ENCODE results near the gene AMBP.

DNA sequence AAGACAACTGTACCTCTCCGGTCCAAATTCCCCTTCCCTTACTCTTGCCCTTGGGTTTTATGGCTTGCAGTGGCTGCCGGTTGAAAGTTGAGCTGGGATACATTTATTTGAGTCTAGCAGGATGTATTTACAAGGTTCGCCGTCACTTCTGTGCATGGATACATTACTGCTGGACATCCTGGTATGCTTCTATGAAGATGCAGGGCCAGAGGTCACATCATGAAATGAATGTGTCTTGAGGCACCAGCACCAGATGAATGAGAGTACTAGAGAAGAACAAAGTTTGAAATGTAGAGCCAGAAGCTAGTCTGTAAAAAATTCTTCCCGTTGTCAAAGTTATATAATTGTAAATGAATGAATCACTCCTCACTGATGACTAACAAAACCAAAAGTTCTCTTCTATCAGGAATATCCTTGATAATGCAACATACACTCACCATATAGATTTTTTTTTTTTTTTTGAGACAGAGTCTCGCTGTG lies 12.9 kb upstream of the SNX30 start:
- RRBS = 86% methylated on average over 1 of the region's 6 CpGs

- RRBS = no CpG with 5 or more reads among the region's 3 CpGs
Observed at GRCh38 chr9:112760337-112760698, 9.8 kb downstream of the SNX30 start.

DNA sequence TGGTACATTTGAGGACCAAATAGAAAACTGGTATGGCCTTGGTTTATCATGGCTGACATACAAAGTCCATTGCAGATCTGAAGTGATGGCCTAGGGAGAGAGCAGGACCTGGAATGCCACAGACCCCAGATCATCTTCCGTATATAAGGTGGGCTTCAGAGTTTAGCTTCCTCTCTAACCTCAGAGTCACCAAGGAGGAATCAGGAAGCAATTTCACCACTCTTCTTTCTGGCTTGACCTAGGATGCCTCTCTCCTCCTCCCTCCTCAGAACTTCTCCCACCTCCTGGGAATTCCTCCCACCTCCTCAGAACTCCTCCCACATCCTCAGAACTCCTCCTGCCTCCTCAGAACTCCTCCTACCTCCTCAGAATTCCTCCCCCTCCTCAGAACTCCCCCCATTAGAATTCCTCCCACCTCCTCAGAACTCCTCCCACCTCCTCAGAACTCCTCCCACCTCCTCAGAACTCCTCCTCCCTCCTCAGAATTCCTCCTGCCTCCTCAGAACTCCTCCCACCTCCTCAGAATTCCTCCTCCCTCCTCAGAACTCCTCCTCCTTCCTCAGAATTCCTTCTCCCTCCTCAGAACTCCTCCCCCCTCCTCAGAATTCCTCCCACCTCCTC lies 24.1 kb downstream of the SLC46A2 start:
- RRBS = no CpG with 5 or more reads among the region's 1 CpG

- RRBS = no CpG with 5 or more reads among the region's 7 CpGs
Observed at GRCh38 chr9:113166410-113166940, 15.7 kb downstream of the SLC31A2 start.

DNA sequence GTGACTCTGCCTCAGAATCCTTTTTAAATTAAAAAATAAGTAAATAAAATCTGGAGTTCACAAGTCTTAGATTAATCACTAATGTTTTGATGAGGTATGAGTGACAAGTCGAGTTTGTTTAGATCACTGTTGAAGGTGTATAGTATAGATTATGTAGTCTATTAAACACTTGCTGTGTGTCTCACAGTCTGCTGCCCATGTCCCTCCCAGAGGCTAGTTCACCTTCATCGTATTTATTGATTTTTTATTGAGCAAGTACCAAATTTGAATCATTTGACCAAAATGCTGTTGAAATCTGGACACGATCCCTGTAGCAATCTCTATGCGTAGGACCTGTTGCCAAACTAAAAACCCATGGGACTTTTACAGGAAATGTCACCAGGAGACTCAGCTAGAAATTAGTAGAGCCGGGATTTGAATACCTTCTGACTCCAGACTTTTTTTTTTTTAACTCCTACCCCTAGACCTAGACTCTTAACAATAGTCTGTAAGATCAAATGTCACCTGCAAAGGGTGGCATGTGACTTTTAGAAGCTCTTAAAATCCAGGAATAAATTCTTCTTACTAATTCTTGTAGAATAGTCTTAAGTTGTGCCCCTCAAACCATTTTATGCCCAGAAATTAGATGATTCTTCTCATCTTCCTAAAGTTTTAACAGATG lies 17.5 kb downstream of the SLC31A1 start:
- RRBS = no CpG with 5 or more reads among the region's 5 CpGs

- RRBS = no CpG with 5 or more reads among the region's 10 CpGs
Observed at GRCh38 chr9:113409479-113409847, 1.0 kb downstream of the POLE3 start.

DNA sequence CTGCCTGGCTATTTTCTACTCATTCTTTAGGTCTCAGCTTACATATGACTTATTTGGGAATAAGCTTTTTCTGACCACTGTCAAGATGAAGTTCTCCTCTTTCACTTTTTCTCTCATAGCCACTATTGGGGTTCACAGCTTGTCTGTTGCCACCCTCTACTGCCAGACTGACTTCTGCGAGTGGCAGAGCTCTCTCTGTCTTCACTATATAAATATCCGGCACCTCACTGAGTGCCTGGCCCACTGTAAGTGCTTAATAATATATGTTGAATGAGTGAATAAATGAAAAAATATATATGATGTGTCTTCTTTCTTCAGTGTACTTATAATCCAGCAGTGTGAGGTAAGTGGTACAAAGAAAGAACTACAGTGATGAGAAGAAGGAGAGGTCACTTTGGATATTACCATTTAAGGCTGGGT lies 15.0 kb upstream of the RGS3 start:
- RRBS = no CpG with 5 or more reads among the region's 2 CpGs

DNA sequence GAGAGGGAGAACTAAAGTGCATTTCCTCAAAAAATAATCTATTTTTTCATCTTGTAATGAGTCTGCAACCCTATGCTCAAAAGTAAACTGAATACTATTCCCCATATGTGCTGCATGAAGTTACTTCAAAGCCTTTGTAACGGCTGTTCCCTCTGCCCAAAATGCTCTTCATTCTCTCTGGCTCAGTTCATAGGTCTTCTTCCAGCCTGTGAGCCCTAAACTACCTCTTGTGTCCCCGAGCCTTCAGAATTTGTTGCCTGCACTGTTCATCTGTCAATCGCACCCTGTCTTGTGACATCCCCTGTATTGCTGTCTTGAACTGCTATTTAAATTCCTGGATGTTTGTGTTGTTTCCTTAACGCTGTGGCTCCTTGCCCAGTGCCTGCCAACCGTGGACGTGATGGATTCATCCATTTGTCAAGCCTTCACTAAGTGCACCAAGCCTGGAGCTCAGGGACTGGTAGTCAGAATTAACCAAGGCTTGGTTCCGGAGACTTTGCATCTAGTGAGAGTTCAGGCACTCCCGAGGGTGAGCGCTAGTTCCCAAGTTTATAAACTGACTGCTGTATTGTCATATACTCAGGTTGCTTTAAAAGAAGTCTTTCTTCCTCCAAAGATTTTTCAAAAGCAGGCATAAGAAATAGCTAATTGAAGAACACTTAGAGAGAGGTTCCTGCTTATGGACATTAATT lies 28.8 kb downstream of the RGS3 start:
- RRBS = no CpG with 5 or more reads among the region's 9 CpGs

- RRBS = 20% methylated on average over 2 of the region's 9 CpGs
Observed at GRCh38 chr9:113516974-113517703, 53.6 kb downstream of the RGS3 start.

DNA sequence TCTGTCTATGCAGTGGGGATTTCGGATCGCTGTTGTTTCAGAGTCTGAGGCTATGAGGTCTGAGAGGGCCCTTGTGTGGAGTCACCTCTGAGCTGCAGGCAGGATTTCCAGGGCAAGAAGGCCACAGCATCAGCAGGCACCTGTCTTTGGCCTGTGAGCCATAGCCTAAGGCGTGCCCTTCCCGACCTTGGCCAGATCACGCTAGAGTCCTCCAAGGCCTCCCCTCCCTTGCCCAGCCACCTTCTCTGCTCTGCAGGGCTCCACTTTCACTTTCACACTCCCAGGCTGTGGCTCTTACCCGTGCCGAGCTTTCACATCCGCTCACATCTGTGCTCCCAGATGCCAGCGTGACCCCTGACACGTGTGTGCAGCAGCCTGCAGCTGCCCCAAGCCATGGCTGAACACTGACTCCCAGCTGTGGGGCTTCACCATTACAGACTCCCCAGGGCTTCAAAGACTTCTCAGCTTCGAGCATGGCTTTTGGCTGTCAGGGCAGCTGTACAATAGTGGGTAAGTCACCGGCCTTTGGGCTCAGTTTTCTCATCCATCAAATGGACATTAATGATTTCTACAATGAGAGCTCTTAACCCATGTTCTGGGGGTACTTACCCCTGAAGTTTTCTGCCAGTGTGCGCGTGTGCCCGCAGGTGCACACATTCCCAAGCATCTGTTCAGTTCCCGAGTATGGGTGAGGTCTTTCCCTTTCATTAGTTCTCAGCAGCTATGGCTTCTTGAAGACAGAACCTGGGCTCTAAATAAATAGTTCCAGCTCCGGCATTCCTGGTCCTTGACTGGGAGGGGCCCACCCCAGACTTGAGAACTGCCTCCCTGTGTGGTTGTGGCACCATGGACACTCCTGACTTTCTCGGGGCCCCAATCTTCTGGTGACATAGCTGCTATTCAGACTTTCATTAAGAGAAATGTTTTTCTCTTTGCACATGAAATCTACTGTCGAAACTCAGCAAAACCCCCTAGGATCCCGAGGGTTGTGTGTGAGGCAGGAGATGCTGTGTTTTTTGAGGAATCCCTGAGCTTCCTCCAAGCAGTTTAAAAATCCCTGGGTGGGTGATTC lies 118.5 kb downstream of the RGS3 start:
- RRBS = no CpG with 5 or more reads among the region's 20 CpGs

GRCh38 chr9:113587809-113588184 lies 124.3 kb downstream of the RGS3 start:
- RRBS = no CpG with 5 or more reads among the region's 4 CpGs

- RRBS = no CpG with 5 or more reads among the region's 31 CpGs
Observed at GRCh38 chr9:113593703-113594877, 130.6 kb downstream of the RGS3 start.

DNA sequence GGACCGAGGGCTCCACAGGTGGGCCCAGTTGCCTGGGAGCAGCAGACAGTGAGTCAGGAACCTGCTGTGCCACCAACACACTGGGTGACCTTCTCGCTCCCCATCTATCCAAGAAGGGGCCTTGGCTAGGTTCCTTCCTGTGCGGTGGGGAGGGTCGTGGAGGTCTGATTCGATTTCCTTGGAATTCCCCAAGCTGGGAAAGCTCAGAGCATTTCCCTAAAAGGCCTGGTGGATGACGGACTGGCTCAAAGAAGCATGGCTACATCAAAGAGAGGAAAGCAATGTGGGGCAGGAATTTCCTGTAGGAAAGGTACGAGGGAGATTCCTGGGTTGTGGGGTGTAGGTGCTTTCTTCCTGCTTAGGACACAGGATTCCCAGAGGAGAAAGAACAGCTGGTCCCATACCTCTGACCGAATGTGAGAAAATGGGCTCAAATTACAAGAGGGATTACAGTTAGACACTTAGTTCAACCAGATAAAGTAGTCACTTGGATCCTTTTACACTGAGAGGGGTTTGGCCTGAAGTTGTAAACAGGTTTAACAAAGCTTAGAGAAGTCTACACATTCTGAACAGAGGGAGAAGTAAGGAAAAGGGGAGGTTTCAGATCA lies 171.0 kb downstream of the RGS3 start:
- RRBS = no CpG with 5 or more reads among the region's 8 CpGs

GRCh38 chr9:114038156-114038479 lies 40.0 kb downstream of the AMBP start:
- RRBS = no CpG with 5 or more reads among the region's 8 CpGs

DNA sequence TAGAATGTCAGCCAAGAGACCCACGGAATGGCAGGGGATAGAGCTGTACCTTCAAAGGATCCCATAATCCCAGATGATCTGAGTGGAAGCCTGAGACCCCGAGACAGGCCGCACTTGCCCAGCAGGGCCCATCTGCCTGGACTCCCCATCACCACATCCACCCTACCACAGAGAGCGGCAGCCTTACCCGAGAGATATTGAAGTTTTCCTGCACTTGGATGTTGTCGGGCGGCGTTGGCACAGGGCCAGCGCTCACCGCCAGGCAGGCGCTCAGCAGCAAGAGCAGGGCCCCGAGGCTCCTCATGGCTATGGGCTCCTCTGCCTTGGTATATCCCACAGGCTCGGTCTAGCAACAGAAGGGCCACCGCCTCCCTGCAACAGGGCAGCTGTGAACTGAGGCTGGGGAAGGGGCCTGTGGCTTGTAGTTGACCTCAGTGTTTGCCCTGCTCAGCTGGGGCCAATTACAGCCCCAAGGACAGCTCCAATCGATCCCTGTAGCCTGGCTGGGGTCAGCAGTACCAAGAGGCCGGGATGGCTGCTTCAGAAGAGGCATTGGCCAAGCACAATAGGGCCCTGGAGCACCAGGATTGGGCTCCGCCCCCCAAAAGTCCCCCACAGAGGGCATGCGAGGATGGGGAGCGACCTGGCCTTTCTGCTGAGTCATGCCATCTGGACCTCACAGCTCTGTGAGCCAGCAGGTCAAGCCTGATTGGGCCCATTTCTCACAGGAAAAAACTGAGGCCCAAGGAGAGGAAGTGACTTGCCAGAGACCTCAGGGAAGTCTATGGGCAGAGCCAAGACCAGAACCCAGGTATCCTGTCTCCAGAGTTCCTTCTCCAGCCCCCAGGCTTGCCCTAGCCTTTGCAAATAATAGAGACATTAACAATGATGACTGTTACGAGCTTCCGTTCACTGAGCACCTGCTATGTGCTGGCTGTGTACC lies at the start of gene AMBP:
Gene AMBP (minus strand): TSS at position 395 of the 943 bp plus-strand sequence.
- RRBS = no CpG with 5 or more reads among the region's 21 CpGs

DNA sequence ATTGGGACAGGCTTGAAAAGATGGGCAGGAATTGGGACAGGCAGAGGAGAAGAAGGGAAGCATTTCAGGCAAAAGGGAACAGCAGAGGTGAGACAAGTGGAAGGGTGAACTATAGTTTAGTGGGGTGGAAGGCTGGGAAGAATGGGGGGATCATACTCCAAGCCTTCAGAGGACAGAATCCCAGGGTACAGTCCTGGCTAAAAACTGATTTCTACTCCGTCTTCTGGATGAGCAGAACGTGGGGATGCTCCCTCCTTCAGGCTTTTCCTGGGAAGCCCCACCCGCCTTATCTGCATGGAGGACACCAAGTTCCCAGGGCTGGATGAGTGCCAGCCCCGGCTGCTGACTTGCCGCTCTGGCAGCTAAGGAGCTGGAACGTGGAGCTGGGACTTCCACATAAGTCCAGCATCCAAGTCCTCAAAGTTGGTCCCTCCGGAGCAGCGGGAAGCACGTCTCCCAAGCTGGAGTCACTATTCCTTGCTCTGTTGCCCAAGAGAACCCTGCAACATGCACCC lies 14.0 kb upstream of the KIF12 start:
- RRBS = 46% methylated on average over 3 of the region's 9 CpGs

DNA sequence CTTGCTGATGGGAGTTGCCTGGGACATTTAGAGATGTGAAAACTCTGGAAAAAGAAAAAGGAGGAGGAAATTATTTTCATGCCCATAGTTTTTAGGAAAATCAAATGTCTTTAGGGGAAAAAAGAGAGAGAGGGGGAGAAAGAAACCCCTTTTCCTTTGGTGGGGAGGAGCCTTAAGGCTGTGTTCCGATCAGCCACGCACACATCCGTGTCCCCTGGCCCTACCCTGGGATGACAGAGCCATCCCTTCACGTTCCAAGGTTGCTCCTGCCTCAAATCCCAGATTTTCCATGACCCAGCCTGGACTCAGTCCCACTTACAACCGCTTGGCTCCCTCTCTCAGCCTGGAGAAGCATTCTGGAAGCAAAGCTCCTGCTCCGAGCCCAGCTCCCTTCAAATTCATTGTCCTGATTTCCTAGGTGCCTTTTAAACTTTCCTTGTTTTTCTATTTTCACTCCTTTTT lies 78.4 kb downstream of the COL27A1 start:
- RRBS = no CpG with 5 or more reads among the region's 6 CpGs

DNA sequence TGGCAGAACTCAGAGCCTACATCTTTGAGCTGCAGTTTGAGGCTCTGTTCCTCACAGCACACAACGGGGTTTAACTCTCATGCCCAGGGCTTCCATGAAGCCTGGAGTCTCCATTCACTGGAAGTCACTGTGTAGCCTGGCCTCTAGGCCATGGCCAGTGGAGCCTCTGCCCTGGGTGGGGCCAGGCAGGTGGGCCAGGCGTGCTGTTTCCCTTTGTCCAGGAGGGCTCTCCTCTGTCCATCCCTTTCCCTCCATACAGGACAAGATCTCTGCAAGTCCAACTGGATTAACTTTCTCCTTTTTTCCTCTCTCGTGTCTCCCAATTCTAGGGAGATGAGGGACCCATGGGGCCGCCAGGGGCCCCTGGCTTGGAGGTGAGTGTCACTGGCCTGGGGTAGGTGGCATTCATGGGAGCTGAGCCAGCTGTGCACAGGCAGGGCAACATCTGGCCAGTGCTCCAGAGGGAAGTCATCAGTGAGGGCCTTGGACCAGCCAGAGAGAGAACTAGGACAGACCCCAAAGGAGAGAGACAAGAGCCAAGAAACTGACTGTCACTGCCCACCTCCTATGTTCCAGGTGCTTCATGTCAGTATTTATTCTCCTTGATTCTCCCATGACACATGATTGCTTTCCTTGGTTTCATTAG lies 80.9 kb upstream of the ORM1 start:
- RRBS = no CpG with 5 or more reads among the region's 4 CpGs

DNA sequence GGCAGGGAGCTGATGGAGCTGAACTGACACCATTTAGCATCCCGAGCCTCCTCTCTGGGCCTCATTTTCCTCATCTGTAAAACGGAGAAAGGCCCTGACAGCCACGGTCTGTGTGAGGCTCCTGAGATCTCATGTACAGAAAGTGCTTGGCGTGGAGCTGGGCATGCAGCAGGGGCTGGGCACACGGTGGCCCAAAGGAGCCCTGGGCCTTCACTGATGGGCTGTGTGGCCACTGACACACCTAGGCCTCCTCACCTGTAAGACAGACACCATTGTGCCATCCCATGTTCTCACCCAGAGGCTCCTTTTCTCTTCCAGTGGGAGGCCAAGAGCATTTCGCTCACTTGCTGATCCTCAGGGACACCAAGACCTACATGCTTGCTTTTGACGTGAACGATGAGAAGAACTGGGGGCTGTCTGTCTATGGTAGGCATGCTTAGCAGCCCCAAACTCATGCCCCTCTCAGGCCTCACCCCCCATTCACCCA lies 1.6 kb downstream of the ORM1 start:
- RRBS = no CpG with 5 or more reads among the region's 8 CpGs

DNA sequence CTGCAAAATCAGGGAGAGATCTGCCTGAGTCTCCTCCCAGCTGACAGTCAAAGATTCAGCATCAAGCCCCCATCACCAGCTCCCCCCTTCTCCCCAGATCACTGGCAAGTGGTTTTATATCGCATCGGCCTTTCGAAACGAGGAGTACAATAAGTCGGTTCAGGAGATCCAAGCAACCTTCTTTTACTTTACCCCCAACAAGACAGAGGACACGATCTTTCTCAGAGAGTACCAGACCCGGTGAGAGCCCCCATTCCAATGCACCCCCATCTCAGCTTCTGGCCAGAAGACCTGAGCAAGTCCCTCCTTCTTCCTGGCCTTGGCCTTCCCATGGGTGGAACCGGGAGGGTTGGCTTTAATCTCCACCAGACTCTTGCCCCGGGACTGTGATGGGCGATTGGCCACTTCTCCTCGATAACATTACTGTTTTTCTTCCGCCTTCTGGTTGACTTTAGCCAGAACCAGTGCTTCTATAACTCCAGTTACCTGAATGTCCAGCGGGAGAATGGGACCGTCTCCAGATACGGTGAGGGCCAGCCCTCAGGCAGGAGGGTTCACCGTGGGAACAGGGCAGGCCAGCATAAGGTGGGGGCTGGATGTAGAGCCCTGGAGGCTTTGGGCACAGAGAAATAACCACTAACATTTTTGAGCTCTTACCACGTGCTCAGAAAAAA lies 805 bp downstream of the ORM2 start:
- RRBS = no CpG with 5 or more reads among the region's 17 CpGs